ENCODE measurements around a stretch of chr1.

- PRO-cap, result no peak
Measured at GRCh38 chr1:3195501-3195984, 126.5 kb downstream of the PRDM16 start.

GRCh38 chr1:3316196-3317182, 138.0 kb upstream of the ARHGEF16 start:
- PRO-cap, result no peak

DNA sequence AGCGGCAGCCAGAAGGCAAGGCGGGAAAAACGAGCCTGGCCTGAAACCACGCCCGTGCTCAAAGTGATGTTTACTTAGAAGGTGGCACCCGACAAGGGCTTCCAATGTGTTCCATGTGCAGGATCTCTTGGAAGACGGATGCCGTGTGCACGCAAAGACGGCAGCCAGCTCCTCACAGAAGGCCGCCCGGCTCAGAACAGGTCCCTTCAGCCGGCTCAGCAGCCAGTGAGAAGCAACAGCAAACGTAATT, 94.8 kb upstream of the ARHGEF16 start:
- PRO-cap, result no peak

DNA sequence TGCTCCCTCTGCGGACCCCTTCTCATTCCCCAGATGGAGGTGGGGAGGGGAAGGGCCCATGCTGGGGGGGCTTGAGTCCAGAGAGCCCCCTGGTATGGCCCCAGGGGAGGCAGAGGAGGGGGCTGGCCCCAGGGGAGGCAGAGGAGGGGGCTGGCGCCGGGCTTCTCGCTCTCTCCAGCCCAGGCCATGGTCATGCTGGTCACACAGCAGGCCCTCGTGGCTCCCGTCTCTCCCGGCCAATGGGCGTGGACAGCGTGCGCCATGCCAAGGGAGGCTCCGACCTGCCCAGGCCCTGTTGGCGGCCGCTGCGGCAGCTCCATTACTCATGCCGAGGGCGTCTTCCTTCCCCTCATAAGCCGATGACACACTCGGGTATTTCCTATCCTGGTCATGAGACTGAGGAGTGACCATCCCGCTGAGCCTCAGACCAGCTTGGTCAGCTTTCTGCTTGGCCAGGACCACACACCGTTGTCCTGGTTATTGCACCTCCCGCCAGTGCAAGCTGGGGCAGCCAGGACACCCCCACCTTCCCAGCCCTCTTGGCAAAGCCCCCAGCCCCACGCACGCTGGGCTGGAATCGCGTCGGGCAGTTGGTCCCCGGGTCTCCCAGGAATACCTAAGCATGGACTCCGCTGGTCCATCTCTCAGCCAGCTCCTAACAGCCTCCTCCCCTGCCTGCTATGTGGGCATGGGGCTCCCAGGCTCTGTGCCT, 49.7 kb downstream of the ARHGEF16 start:
- PRO-cap, result no peak

DNA sequence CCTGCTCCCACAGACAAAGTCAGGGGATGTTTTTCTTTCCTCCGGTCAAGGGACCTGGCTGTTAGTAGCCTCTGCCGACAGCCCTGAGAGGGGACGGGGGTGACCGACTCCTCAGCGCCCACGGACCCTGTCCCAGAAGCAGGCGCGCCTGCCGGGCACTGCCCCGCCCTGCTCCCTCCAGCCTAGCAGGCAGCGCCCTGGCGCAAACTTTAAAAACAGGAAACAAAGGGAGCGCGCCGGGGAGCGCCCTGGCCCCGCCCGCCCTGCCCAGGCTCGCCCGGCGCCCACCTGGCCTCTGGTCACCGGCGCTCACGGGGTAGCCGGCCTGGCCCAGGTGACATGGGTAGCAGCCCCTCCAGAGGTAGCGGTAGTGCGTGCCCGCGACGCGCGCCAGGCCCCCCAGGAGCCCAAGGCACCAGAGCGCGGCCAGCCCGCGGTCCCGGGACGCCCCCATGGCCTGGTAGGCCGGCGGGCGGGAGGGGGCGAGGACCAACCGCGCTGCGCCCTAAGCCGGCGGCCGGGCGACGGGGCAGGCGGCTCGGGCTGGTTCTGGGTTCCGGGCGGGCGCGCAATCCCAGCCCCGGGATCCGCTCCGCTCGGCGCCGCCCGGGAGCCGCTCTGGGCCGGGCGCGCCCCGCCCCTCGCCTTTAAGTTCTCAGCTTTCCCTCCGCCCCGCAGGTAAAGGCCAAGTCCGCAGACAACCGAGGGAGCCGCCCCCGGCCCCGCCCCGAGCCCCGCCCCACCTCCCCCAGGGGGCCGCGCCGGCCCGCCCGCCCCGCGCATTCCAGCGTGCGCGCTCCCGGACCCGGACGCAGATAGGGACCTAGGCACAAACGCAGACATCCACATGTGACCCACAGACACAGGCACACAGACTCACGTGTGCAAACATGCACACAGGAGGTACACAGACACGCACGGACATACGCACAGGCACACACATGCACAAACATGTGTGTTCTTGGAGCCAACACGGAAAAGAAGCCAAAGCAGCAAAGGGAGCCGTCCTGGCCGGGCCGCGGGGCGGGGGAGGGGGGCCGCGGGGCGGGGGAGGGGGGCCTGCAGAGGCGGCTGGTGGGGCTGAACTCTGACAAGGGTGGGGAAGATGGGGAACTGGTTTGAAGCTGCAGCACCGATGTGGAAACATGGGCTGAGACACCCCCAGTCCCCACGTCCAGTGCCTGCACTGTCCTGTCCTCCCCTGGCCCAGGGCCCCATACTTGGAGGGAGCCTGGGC, 76.7 kb downstream of the ARHGEF16 start:
- PRO-cap, result bidirectional peak, plus-strand start at position 212 of the sequence, minus-strand start at position 211 of the sequence; bidirectional peak, plus-strand start at position 790 of the sequence, minus-strand start at position 620 of the sequence

DNA sequence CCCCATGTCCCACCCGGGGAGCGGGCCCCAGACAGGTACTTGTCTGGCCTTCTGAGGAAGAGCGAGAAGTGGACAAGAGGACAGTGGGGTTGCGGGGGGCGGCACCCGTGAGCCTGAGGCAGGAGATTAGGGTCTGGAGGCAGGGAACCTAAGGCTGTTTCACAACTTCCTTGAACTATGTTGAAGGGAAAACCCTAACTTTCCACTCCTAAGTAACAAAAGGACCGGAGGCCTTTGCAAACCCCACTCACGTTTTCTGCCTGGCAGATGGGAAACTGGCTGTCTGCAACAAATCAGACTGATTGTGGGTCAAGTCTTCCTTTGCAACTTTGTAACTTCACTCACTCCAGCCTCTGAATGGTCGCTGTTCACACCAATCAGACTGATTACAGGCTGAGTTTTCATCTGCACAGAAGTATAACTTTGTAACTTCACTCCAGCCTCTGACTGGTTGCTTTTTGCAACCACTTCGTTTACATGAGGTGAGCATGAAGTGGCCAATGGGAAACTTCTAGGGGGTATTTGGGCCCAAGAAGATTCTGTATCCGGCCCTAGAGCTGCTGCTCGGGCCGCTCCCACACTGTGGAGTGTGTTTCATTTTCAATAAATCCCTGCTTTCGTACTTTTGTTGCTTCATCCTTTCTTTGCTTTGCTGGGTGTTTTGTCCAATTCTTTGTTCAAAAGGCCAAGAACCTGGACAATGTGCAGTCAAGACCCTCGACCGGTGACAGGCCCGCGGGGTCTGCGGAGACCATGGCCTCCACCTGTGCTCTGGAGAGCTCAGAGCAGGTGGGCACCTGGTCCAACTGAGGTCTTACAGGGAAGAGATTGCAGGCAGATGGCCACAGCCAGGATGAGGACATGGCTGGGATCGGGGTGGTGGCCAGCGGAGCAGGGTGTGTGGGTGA, 11.0 kb upstream of the CCDC27 start:
- PRO-cap, result no peak

DNA sequence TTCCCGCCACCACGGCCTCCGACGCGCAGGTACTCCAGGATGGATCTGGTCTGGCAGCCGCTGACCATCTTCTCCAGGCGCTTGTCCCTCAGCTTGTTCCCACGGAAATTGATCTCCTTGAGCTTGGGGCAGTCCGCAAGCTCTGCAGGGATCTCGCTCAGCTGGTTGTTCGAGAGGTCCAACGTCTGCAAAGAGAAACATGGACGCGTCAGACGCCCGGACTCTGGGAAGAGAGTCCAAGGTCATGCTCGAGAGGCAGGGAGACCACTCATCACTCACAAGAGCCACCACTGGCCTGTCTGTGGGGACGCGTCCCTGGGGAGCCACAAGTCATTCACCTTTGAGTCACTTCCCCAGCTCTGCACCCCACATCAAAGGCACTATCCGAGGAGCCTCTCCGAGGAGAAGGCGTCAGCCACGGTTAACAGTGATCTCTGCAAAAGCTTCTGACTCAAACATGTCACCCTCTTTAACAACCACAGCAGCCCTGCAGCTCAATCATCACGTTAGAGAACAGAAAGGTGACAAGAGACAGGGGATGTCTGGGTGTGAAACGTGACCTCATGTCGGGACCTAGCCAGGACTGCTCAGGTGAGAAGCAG, 9.1 kb downstream of the LRRC47 start:
- PRO-cap, result no peak

DNA sequence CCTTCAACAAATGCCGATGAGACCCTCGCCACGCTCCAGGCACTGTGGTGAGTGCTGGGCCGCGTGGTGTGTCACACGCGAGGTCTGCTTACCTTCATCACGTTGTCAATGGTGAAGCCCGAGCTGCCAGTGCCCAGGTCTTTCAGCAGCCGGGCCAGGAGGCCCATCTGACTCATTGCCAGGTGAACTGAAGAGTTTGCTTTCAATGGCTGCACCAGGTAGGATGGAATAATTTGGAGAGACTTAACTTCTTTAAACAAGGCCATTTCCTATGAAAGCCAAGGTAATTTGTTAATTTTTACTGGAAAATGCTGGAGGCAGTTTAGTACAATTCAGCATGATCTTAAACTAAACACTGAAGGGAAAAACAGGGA, 26.1 kb downstream of the CEP104 start:
- PRO-cap, result no peak

- PRO-cap, result no peak
Measured at GRCh38 chr1:3836332-3836762, 20.7 kb downstream of the CEP104 start.

GRCh38 chr1:4108825-4109259, 208.8 kb upstream of the C1orf174 start:
- PRO-cap, result no peak

- PRO-cap, result no peak
Measured at GRCh38 chr1:4637987-4638543, 16.3 kb upstream of the AJAP1 start.

DNA sequence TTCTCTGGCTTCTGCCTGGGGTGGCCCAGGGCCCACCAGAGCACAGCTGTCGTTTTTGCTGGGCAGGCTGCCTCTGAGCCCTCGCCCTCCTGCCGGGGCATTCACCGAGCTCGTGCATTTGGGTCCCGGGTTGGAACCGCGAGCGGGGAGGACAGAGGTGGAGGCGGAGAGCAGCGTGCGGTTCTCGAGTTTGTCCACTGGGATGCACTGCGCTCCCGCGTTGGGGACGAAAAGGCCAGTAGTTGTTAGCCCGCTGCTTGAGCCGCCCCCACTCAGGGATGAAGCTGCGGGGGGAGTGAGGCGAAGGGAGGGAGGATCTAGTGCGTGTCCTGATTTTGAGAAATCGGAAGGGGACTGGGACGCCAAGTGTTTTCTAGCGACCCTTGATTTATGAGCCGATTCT, 1.9 kb downstream of the AJAP1 start:
- PRO-cap, result no peak

- PRO-cap, result no peak
Measured at GRCh38 chr1:4963089-4963624, 308.7 kb downstream of the AJAP1 start.

- PRO-cap, result no peak
Measured at GRCh38 chr1:6007294-6007748, 15.1 kb upstream of the NPHP4 start.

DNA sequence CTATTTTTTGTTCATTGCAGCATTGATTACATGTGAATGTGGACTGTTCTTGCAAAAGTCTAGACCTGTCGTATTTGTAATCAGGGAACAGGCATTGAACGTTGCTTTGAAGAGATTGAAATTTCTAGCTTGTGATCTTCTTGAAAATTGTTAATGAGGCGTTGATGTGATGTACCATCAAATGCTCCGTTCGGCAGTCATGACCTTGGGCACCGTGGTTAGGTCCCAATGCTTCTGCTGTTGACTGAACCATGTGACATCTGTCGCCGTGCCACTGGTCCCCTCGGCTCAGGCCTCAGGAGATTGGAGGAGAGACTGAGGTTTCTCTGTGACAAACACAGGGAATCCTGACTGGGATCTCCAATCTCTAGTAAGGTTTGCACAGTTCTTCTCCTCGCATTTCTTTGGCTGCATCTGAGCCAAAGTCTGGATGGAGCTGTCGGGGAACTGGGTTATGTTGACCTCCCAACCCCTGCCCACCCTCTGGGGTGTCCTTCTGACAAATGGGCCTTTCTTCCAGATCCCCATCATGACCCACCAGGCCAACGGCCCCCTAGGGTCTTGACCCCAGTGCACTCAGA, 18.0 kb upstream of the KCNAB2 start:
- PRO-cap, result no peak

DNA sequence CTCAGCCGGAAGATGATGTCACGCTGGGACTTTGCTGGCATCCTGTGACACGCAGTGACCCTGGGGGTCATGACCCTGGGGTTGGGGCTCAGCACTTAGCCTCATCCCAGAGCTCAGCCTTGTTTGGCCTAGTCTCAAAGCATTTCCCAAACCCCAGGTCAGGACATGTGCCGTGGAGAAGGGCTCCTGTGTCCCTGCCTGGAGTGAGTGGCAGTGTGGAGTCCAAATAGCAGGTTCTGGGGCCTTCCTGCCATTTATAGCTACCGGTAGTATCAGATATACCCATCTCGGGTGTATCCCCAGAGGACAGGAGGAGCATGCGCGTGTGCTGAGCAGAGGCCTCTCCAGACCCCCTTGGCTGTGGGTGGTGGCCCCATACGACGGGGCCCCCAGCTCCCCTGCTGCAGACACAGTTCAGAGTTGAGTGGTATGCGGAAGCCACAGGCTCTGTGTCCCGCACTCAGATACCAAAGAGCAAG, 377 bp upstream of the KCNAB2 start:
- PRO-cap, result no peak

DNA sequence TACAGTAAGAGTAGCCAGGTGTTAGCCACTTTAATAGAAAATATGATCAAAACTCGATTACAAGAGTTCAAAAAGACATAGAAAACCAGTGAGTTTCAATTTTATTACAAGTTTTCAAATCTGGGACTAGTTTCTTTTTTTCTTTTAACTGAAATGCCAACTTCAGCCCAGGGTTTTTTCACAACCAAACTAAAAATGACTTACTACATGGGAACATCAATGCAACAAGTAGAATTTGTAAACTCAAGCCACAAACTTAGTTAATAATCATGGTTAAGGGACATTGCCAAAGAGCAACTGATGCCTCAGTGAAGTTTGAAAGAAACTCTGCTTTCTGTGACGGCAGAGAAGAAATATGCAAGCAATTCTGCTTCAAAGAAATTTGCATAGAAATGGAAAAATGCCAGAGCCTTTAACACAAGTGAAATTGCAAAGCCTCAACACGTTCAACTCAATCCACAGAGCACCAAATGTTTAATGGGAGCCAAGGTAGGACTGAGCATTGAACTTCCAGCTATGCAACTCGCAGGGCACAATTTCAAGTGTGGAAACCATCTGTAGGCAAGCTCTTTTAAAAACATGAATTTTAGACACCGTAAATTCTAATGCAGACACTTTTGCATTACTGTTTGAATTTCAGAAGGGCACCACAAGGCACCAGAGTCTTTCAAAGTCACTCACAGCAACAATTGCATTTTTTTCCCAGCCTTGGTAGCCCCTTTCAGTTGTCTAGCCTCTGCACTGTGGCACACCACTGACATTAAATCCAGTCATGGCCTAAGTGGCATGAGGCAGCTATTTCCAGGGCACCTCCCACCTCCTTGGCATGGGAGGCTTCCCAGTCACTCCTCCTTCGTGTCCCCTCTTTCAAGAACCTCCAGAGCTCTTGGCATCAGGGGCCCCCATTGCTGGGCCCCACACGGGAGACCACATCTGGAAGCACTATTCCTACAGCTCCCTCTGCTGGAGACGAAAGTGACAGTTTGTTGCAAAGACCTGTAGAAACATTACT, 5.2 kb upstream of the CHD5 start:
- PRO-cap, result no peak

DNA sequence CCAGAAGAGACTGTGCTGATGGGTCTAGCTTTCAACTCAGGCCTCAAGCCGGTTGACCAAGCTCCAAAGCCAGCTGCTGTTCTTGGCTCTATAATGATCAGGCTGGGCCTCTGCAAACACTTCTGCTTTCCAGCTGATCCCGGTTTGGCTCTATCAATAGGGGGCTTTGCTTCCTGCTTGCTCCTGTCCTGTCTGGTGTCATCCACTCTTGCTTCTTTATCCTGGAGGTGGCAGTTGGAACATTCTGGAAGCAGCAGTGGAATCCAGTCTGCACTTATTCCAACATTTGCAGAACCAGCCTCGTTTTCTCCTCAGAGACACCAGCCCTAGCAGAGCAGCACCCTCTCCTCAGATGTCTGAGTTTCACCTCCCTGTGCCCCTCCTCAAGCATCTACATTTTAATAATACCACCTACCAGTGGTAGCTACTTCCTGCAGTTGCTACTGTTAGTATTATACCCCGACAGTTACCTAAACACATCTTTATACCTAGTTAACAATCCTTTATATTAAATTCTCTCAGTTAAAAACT, 1.2 kb upstream of the RPL22 start:
- PRO-cap, result no peak

DNA sequence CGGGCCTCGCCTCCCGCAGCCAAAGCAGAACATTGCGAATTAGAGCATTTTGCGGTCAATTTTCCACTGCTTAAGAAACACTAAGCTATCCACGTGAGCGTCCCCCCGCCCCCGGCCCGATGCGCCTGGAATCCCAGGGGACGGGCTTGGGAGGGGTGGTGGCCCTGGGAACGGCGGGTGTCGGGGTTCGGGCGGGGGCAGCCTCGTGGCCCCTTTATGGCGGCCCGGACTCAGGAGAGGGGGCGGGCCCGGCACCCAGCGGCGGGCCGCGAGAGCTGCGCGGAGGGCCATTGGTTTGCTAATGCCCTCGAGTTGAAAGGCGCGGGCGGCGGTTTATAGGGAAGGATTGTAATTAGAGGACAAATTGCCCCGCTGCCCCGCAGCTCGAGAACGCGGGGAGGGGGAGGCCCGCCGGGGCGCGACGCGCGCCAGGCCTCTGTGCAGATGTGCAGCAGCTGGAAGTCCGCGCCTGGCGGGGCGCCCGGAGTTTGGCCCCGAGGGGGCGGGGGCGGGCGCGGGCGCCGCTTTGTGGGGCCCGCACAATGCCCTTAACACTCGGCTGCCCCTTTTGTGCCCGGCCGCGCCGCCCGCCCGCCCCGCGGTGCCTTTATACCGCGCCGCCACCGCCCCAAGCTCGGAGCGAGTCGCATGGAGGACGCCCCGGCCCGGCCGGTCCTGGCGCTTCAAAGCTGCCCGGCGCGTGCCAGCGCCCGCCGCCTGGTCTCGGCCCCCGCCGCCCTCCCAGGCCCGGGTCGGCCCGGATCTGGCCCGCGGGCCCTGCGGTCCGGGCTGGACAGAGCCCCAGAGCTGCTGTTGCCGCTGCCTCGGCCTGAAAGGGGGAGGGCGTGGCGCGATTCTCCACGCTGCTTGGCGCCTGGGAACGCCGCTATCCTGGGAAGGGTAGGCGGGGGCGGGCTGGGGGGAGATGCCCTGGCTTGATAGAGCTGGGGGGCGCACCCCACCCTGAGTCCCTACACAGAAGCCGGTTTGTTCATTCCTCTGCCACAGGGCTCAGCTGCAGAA, 1.8 kb upstream of the HES3 start:
- PRO-cap, result no peak

- PRO-cap, result no peak
Measured at GRCh38 chr1:6258538-6259127, 2.3 kb downstream of the GPR153 start.

All from colic lymph node (tissue), 1 donor.